Ureter (tissue), 1 donor: Measurements from ENCODE around the genes CASP6, GAR1 and ELOVL6.

DNA sequence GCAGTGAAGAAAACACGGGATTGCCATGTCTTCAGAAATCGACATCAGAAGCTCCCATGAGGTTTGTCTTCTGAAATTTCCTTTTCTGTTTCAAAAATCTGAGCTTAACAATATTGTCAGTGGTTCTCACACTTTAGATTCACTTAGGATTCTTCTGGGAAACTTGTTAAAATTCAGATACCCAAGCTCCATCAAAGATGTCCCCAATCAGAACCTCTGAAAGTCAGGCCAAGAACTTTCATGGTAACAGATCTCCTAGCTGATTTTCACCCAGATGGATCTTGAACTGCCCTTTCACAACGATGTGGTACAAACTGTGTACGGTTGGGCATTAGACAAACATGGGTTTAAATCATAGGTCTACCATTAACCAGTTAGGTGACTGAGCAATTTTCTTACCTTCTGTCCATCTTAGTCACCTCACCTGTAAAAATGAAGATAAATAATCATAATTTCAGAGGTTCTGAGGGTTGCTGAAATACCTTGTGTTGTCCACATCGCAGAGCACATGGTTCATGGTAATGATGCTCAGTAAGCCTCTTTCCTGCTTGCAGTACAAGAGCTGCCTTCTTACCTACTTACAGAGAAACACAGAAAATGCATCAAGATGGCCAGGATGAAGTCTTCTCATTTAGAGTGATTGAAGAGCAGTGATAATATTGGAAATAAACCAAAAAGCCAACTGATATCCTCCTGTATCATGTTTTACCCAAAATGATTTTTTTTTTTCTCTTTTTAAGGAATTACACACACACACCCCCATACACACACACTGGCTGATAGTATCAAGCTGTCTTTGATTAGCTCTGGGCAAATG lies 14.6 kb upstream of the OSTC start:
- PRO-cap, result no peak

- PRO-cap, result no peak
These were observed 104.4 kb upstream of the ETNPPL start for GRCh38 chr4:108867215-108867631.

DNA sequence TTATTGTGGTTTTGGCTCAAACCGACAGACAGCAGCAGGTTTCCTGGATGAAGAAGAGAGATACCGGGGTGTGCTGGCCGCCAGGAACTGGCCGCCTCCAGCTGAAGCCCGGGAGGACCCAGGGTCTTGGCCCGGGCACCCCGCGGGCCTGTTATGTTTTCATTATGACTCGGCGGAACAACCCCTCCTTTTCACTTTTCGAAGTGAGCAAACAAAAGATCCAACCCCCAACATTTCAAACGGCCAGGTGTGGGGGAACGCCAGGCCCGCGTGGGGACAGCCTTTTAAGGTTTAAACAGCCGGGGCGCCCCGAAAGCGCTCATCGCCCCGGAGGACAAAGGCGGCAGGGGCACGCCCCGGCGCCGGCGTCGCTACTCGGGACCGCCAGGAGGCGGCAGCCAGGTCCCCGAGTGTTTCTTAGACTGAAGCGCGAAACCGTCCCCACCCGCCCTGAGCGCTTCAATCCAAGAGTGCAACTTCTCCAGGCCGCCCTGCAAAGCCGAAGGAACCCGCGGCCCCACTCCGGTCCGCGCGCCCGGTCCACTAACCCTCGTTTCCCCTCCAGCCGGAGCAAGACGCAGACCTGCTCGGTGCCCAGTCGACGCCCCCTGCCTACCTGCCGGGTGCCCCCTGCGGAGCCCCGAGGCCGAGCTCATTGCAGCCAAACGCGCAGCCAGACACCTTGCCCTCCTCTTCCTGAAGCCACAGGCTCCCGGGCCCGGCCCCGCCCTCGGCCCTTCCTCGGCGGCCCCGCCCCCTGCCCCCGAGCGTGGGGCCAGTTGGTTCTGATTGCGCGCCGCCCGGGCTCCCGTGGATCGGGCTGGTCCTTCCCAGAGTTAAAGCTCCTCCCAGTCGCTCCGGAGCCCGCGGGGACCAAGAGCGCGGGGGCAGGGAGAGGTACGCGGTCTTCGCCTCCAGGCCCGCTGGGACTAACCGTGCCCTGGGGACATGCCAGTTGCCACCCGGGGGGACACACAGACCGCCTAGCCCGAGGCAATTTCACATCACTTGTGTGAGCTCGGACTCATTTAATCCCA lies at the start of gene CASP6:
Gene CASP6 (minus strand): TSS at position 706 of the 1,037 bp plus-strand sequence.
- PRO-cap, result bidirectional peak, plus-strand start at position 851 of the sequence, minus-strand start at position 706 of the sequence

DNA sequence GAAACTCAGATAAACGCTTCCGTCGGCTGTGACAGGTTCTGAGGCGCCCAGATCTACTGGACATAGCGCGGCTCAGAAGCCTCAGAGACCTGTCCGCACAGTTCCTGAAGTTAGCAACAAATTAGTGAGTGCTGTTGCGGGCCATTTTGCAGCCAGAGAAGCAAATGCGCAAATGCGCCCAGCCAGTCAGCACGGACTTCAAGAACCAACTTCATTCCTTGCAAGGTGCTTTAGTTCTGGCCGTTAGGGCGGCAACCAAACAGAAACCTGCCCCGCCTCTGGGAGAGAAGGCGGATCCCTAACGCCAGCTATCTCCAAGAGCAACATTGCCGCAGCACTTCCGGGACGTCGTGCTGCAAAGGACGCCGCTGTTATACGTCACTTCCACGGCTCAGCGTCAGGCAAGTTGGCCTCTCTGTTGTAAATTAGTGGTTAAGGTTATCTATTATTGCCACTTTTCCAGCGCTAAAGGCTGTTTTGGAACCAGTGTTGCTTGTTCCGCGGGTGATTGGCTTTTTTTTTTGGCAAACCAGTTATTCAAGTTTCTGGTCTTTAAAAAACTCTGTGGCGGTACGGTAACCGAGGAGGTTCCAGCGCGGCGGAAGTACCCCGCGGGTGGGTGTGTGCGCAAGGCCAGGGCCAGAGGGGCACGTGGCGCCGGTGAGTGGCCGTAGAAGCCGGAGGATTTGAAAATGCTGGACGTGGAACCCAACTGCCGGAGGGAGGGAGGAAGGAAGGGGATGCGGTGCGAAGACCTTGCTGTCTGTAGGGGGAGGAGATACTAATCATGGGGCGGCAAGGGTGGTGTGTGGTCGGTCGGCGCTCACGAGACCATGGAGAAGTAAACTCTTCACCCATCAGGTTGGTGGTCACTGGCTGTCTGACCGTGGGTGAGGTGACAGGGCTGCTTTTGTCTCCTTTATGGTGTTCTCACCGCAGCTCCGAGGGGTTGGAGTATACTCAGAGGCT lies at the start of gene GAR1:
Gene GAR1 (plus strand): TSS at position 618 of the 969 bp plus-strand sequence.
- PRO-cap, result bidirectional peak, plus-strand start at position 381 of the sequence, minus-strand start at position 206 of the sequence

DNA sequence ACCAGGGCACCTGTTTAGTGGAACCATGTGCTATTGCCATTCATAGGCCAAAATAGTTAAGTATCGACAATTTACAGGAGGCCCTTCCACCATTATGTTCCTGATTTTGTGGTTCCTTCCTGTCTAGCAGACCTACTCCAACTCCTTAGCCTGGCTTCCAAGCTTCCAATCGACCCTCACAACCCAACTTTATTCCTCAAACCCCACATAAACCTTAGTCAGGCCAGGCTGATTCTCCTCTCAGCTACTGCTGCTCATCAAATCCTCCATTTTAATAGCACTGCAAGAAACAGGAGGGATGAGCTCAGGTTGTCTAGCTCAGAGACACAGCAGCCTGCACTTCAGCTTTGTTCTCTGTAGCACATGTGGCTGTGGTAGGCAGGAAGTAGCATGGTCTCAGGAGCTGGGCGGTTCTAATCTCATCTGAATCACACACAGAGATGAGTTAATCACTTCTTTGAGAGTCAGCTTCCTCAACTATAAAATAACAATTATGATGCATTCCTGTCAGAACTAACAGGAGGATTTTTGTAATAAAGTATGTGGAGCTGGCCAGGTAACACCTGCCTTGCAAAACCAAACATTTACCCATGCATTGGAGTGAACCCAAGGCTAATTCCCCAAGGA lies 33.1 kb downstream of the ELOVL6 start:
- PRO-cap, result no peak

DNA sequence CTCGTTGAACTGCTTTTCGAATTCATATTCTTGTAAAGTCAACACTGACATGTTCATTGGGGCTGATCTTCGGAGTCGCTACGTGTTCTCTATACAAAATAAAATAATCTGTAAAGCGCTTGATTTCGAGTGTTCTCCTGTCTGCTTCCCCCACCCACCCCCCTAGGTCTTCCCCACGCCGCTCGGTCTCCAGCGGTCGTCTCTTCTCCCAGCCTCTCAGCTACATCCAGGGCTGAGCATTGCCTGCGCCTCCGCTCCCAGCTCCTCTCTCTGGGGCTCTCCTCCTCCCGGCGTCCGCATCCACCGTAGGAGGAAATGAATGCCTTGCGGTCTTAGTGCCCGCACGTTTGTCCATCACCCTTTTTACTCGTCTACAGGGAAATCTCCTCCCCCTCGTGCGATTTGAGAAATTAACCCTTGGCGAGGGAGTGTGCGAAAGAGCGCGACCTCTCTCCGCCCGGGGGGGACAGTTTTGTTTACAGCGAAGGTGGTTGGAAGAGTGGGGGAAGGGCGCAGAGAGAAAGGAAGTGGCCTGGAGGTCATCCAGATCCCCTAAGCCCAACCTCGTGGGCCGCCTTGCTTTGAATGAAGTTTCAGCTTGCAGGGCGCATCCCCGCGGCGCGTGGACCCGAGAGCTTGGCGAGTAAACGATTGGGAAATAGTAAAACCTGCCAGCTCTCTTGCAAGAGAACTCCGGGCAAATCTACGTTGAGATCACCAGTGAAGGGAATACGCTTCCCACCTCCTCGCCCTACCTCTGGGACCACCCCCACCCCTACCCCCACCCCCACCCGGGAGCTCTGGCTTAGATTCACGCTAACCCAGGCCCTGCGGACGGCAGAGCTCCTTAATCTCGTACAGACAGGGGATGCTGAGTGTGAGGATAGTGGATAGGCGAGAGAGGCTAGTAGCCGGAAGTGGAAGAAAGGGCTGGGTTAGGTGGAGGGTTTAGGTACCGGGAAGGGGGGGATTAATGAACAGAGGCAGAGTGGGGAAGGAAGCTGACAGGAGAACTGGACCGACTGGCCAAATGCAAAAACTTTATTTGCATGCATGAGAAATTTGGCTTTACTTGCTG lies at the start of gene ELOVL6:
Gene ELOVL6 (minus strand): TSS at position 337 of the 1,078 bp plus-strand sequence.
- PRO-cap, result unidirectional peak, minus-strand start at position 281 of the sequence

DNA sequence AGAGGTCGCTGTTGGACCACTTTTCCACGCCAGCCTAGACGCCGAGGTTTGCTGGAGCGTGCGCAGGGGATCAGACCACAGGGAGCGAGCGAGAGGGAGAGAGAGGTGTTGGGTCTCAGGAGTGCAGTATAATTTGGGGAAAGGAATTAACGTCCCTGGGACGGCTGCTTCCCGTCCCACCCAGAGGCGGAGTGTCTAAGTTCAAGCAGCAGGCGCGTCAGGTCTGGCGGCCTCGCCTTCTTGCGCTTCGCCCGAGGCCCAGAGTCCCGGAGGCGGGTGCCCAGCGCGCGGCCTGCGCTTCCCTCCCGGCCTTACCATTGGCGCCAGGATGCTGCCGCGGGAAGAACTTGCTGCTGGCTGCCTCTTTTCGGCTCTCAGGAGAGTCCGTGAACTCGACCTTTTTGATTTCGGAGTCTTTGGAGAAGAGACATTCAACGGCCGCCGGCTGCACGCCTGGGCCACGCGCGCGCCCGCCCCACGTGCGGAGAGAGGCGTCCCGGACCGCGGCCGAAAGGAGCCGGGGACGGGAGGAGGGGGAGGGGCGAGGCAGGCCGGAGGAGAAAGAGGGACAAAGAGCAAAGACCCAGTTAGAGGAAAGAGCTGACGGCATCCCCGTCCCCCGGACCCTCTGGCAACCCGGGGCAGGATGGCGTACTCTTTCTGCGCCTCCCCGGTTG lies 9.3 kb upstream of the PITX2 start:
- PRO-cap, result no peak

- PRO-cap, result no peak
These were observed 253.9 kb upstream of the PITX2 start for GRCh38 chr4:110876715-110877290.

DNA sequence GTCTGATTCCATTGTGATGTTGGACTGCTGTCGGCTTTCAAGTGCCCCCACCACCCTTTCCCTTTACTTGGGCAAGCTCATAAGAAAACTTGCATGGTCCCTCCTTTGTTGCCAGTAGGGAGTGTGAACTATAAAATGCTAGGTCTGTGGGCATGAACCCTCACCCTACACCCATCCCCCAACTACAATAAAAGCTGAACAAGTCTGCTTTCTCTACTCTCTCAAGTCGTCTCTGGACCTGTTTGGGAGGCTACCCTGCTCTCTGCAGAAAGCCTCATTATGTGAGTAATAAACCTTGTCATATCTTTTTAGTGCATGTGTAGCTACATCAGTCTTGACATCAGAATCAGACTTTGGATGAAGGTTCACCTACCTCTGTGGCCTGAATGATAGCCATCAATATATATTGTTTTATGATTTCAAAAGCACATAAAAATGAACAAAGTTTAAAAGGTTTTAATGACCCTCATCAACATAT lies 155.4 kb upstream of the FAM241A start:
- PRO-cap, result no peak

DNA sequence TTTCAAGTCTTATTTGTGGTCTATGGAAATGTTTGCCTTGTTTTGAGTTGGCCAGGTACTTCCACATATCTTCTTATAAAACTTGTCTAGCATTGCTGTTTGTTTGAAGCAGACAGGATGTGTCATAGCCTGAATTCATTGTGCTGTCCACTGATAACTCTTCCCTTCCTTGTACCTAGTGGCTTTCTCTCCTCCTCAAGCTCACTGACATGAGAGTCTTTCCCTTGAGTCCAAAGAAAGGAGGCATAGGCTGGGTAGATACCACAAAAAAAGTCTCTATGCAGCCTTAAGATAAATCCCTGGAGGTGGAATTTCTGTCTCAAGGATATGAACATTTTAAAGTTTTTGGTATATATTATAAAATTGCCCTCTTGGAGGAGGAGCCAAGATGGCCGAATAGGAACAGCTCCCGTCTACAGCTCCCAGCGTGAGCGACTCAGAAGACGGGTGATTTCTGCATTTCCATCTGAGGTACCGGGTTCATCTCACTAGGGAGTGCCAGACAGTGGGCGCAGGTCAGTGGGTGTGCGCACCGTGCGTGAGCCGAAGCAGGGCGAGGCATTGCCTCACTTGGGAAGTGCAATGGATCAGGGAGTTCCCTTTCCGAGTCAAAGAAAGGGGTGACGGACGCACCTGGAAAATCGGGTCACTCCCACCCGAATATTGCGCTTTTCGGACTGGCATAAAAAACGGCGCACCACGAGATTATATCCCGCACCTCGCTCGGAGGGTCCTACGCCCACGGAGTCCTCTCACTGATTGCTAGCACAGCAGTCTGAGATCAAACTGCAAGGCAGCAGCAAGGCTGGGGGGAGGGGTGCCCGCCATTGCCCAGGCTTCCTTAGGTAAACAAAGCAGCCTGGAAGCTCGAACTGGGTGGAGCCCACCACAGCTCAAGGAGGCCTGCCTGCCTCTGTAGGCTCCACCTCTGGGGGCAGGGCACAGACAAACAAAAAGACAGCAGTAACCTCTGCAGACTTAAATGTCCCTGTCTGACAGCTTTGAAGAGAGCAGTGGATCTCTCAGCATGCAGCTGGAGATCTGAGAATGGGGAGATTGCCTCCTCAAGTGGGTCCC lies 58.8 kb upstream of the FAM241A start:
- PRO-cap, result no peak

- PRO-cap, result no peak
These were observed 1.9 kb upstream of the TIFA start for GRCh38 chr4:112287563-112288044.

DNA sequence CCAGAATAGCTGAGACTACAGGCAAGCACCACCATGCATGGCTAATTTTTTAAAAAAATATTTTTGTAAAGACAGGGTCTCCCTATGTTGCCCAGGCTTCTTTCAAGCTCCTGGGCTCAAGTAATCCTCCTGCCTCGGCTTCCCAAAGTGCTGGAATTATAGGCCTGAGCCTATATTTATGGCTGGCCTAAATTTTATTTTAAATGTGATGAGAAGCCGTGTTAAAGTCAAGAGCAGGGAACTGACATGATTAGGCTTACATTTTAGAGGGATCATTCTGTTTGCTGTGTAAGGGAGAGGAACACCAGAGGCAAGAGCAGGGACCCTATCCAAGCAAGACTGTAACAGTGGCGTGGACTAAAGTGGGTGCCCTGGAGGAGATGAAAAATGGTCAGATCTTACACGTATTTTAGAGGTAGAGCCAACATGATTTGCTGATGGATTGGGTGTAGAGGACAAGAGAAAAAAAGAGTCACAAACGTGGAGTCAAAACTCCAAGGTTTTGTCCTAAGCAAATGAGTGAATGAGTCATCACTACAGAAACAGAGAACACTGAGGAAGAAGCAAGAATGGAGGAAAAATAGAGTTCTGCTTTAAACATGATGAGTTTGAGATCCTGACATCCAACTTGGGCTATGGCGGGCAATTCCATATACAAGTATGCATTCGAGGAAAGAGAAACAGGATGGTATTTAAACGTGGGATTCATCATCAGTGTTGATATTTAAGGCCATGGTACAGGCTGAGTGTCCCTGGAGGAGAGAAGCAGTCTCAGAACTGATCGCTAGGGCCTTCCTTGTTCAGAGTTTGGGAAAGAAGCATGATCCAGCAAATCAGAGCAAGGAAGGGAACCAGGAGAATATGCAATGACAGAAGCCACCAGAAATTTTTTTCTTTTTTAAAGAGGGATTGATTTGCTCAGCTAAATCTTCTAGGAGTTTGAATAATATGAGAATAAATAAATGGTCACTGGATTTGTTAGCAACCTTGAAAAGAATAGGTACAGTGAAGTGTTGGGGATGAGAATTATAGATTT lies 101.6 kb downstream of the ALPK1 start:
- PRO-cap, result no peak

DNA sequence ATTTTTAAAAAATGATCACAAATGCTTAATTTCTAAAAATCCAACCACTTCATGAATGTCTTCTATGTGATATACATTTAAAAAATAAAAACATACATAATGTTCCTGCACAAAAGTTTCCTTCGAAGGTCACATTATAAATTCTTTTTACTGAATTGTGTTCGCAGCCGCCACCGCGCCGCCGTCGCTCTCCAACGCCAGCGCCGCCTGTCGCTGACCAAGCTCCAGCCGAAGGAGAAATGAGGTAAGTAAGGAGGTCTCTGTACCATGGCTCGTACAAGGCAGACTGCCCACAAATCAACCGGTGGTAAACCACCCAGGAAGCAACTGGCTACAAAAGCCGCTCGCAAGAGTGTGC lies 48.7 kb upstream of the NEUROG2 start:
- PRO-cap, result unidirectional peak, plus-strand start at position 154 of the sequence

DNA sequence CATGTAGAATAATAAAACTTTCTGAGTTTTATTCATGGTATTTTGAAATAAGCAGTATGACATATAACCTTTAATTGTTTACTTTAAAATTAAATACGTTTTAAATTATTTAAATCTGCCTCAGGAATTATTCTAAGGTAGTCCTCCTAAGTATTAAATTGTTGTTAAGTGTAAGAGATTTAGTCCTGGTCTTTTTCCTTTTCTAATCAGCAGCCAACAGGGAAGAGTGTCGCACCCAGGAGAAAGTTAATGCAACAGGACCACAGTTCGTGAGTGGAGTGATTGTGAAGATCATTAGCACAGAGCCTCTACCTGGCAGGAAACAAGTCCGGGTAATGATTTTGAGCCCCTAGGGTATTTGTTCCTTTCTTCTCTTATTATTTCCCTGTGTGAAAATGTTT lies 13.3 kb downstream of the LARP7 start:
- PRO-cap, result no peak

GRCh38 chr4:112895687-112896490 lies 153.6 kb upstream of the ANK2 start:
- PRO-cap, result no peak

- PRO-cap, result no peak
These were observed 17.3 kb upstream of the ANK2 start for GRCh38 chr4:113032134-113032646.

DNA sequence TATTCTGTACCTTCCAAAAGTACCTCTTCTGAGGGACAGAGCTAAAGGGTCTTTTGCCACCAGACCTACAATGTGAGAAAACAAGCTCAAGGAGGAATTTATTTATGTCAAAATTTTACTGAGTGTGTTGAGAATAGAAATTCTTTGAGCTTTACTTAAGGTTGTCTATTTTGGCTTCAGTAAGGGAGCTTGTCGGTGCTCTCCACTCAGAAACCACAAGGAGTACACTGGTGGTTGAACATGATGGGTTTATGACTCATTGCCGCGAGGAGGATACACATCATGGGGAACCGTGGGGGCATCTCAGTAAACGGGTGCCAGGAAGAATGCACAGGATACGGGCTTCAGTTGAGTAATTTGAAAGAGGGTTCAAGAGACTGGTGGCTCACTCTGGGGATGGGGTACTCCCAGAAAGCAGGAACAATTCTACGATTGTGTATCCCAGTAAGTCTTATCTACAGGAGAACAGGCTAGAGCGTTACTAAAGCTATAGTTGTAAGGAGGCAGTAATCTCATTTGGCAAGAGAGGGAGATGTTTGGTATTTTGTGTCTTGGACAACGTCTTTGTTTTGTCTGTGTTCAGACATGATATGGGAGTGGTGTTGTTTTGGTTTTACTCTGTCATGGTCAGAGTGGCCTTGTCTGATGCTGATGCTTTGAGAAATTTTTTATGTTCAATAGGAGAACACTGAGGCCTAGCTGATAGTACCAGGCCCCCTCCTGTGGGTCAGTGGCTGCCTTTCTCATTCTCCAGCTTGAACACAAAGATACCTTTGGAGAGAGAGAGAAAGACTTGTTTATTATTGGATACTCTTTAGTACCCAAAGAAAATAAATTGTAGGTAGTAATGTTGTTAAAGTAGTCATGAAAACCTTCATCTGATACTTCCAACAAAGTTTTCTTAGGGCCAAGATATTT lies 3.3 kb downstream of the ANK2 start:
- PRO-cap, result no peak

GRCh38 chr4:113146656-113147444 lies 97.4 kb downstream of the ANK2 start:
- PRO-cap, result no peak

DNA sequence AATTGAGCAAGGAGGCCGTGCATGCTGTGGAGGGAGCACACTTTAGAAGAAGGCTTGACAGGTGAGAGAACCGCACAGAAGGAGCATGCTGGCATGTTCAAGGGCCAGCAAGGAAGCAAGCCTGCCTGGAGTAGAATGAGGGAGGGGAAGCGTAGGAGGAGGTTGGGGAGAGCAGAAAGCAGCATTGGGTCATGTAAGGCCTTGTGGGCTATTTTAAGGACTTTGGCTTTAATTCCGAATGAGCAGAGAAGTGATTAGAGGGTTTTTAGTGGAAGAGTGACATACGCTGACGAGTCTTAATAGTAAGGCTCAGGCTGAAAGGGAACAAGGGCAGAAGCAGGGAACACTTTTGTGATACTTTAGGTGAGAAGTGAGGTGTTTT lies 132.2 kb downstream of the ANK2 start:
- PRO-cap, result no peak

- PRO-cap, result no peak
These were observed 243.1 kb downstream of the ANK2 start for GRCh38 chr4:113292247-113293165.